LHCN-M2 (cell line): ENCODE data around the genes SMIM41, KRT7 and KRT5.

- RAMPAGE, long total RNA = no peak
Measured at GRCh38 chr12:51961839-51962200, 10.3 kb downstream of the ACVR1B start.

DNA sequence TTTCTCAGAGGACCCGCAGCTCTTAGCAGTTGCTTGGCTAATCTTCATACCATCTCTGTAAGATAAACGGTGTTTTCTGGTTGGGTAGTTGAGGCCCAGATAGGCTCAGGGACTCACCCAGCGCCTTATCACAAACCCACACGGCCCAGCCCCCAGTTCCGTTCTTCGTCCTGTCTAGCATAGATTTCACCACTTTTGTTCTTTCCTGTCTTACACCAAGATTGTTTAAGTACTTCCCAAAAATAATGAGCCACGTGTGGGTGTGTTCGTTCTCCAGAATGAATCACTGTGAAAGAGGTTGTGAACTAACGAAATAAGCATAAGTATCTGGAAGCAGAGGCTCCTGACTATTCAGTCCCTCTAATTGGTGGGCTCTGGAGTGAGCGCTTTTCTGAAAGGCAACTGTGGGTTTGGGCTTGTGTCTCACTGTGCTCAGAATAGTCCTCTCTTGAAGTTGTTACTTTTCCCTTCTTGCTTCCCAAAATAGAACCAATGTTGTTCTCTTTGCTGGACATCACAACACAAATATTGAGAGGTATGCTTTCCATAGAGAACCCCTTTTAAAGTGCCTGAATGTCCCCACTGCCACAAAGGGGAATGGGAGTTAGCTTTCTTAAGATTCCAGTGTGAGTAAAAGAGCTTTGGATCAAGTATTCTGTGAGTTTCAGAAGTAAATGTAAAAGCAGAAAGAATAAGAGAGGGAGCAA is 21.5 kb downstream of the ACVR1B start:
- RAMPAGE, long total RNA = no peak

DNA sequence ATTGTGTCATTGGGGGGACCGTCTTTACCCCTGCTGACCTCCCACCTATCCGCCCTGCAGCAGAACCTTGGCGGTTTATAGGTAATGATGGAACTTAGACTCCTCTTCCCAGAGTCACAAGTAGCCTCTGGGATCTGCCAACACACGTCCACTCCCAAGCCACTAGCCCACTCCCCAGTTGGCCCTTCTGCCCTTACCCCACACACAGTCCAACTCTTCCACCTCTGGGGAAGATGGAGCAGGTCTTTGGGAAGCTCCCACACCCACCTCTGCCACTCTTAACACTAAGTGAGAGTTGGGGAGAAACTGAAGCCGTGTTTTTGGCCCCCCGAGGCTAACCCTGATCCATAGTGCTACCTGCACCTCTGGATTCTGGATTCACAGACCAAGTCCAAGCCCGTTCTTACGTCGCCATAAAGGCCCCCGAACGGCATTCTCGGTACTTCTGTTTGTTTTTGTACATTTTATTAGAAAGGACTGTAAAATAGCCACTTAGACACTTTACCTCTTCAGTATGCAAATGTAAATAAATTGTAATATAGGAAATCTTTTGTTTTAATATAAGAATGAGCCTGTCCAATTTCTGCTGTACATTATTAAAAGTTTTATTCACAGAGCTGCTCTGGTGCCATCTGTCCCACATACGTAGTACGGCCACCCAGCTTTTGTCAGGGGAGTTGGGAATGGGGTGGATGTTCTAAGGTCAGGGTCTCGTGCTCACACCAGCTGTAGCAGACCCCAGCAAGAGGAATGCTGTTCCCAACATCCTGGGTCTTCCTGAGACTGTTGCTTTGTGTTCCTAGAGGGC is 10.1 kb upstream of the TAMALIN start:
- RAMPAGE, long total RNA = no peak

DNA sequence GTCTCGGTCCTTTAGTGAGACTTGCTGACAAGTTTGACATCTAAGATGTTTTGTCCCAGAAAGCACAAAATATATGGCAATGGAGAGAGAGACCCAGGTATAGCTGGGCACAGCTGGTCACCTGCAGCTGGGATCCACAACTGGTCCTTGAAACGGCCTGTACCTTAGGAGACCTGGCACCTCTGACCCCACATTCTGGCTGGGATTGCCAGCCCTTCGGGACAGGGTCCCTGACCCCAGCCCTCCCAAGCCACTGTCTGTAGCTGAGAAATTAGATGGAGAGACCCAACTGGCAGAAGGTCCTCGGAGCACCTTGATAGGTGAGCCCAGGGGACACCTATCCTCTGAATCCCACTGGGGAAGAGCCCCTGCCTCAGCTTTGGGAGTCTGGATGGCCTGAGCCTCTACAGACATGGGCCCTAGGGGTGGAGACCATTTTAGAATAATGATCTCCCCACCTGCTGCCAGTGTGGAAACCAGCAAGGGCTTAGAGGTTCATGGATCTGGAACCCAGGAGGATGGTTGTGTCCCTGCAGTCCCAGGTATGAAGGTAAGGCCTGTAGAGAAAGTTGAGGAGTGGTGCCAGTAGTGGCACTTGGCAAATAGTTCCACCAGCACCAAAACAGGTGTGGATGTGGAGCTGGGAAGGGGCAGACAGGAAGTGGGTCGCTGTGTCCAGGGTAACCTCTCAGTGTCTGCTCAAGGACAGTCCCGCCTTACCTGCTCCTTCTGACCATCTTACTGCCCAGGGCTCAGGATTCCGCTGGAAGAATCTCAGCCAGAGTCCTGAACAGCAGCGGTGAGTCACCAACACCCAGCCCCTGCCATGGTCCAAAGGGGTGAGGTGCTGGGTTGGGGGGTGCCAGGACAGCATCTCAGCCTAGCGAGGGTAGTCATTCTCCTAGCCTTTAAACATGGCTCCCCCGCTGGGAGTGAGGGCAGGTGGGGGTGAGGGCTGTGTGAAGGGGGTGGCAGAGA is 2.0 kb downstream of the TAMALIN start:
- RAMPAGE, long total RNA = no peak

GRCh38 chr12:52023269-52024422 is 16.9 kb downstream of the TAMALIN start:
- RAMPAGE, long total RNA = no peak

- RAMPAGE, long total RNA = no peak
Measured at GRCh38 chr12:52042581-52043055, 8.6 kb upstream of the NR4A1 start.

GRCh38 chr12:52050330-52051345 is 604 bp upstream of the NR4A1 start:
- RAMPAGE, long total RNA = no peak

- RAMPAGE, long total RNA = no peak
Measured at GRCh38 chr12:52059587-52060536, 8.6 kb downstream of the NR4A1 start.

DNA sequence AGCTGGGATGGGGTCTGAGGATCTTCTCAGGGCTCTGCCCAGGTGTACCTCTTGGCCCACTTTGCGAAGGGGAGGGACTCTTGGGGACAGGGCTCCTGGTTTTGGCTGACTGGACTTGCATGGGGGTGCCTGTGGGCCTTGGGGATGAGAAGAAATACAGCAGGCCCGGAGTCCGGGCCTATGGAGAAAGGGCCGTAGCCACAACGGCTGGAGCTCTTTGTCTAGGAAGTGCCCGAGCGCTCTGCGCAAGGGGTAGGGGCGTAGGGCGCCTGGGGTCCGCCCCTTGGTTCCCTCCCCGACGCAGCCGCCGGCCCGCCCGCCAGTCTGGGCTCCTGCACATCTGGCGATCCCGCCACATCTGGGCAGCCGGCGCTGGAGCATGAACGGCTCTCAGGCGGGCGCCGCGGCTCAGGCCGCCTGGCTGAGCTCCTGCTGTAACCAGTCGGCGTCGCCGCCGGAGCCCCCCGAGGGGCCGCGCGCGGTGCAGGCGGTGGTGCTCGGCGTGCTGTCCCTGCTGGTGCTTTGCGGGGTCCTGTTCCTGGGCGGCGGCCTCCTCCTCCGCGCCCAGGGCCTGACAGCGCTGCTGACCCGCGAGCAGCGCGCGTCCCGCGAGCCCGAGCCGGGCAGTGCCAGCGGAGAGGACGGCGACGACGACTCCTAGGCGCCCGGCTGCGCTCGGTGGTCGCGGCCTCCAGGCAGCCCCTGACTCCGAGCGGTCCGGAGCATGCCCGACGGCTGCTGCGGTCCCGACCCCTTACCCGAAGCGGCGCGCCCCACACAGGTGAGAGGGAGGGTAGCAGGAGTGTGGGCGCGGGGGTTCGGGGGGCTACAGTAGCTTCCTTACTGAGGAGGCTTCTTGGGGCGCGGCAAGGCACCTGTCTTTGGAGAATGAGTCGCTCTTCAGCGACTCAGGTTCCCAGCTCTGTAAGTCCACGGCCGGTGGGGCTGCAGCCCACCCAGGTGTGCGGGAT is at the start of gene SMIM41:
TSS of gene SMIM41 (plus strand) at position 304 of the 971 bp plus-strand sequence.
- RAMPAGE, long total RNA = no peak

DNA sequence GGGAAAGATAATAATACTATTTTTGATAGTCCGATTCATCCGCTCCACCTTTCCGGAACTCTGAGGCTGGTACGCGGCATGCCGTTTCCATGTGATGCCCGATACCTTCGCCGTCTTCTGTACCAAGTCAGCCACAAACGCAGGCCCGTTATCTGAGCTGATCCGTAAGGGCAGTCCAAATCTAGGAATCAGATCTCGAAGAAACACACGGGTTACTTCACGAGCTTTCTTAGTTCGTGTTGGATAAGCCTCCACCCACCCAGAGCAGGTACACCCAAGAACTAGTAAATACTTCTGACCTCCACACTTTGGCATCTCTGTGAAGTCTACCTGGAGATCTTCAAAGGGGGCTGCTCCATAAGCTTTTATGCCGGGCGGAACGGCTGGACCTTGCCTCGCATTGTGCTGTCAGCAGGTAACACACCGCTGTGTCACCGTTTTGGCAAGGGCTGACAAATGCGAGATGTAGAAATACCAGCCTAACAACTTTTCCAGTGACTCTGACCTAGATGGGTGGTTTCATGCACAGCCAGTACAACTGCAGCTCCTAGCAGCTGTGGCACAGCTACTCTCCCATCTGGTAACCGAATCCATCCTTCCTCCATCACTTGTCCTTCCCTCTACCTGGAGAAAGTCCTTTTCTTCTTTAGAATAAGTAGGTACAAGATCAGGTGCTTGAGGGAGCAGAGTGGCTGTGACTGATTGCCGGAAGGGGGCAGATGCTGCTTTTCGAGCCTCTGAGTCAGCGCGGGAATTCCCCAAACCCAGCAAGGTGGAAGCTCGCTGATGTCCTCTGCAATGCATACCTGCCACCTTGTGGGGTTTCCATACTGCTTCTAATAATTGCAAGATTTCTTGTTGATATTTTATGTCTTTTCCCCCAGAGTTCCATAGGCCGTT is 36.7 kb downstream of the SMIM41 start:
- RAMPAGE, long total RNA = no peak

DNA sequence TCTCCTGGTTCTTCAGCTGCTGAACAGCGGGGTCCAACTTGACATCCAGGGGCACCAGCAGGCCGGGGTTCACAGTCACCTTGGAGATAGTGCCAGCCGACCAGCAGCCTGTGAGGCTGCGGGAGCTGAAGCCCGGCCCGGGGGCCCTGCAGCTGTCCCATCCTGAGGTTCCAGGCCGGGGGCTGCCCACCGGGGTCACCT is 261 bp downstream of the KRT80 start:
- RAMPAGE, long total RNA = no peak

DNA sequence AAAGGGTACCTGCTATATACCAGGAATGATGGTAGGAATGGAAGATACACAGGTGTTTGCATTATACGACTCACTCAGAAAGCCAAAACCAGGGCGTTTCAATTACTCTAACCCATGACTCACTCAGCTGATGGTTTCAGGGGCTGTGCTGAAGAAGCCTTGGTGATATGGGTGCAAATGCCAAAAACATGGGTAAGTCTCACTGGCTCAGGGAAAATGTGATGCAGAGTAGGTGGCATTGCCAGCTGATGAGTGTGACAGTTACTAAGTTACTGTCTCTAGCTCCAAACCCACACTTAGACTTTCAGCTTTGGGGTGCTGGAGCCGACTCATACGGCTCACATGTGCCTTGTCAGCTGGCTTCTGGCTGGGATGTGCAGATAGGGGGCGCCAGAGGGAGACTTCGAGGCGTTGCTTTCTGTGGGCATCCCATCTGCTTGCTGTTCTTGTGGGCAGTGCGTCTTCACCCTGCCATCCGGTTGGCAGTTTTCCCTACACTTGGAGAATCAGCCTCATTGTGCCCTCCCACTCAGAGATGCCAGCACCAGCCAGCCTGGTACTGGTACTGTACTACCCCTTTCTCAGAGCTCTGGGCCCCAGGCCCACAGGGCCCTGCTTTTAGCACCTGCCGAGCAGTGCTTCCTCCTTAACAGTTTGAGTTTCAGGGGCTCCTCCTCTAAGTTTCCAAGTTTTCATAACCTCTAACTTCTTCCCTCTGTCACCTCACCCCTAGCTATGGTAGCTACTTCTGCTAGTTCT is 11.0 kb upstream of the KRT7 start:
- RAMPAGE, long total RNA = no peak

DNA sequence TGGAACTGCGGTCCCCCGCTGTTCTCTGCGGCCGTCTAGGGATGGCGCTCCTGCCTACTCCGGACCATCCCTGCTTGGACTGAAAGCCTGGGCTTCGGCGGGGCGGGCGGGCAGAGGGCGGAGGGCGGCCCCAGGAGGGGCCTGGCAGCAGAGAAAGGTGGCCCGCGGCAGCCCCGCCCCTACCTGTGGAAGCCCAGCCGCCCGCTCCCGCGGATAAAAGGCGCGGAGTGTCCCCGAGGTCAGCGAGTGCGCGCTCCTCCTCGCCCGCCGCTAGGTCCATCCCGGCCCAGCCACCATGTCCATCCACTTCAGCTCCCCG is at the start of gene KRT7:
TSS of gene KRT7 (plus strand) at position 242 of the 319 bp plus-strand sequence.
- RAMPAGE, long total RNA = no peak

GRCh38 chr12:52233321-52234186 is 511 bp downstream of the KRT7 start:
- RAMPAGE, long total RNA = no peak

GRCh38 chr12:52371177-52371589 is 3.9 kb upstream of the KRT85 start:
- RAMPAGE, long total RNA = no peak

GRCh38 chr12:52519600-52520931 is at the start of gene KRT5:
KRT5 (minus strand) TSS chr12:52520394.
- RAMPAGE, long total RNA = no peak

DNA sequence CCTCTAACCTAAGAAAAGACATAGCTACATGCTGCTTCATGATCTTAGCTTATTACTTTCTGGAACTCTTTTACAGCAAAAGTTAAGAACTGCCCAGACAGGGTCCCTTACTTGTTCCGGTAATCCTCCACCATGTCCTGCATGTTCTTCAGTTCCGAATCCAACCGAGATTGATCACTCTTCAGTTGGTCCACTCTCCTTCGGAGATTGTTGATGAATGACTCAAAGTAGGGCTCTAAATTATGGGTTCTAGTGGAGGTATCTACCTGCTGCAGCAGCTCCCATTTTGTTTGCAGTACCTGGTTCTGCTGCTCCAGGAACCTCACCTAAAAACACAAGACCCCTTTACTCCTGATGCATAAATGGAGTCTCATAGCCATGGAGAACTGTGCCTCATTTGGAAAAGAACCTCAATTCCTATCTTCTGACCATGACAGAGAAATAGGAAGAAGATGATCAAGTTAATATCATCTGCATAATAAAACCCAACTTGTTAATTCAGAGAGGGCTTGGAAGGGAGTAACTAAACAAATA is 1.7 kb downstream of the KRT1 start:
- RAMPAGE, long total RNA = no peak

- RAMPAGE, long total RNA = no peak
Measured at GRCh38 chr12:52687757-52688428, 7.7 kb upstream of the KRT1 start.

- RAMPAGE, long total RNA = no peak
Measured at GRCh38 chr12:52870975-52871993, 22.5 kb upstream of the KRT78 start.

- RAMPAGE, long total RNA = no peak
Measured at GRCh38 chr12:52896564-52897106, 8.2 kb downstream of the KRT8 start.